Testis (tissue), 5 donors: ENCODE results near the gene ZNF726.

- PRO-cap, 3 experiments: no peak in any of the 3 experiments
- RAMPAGE, long total RNA, 2 experiments: no peak in any of the 2 experiments
- RRBS: no CpG with 5 or more reads among the region's 3 CpGs
Observed at GRCh38 chr19:21566130-21566547, 60.7 kb downstream of the ZNF429 start.

- PRO-cap, 3 experiments: no peak in any of the 3 experiments
- RAMPAGE, long total RNA, 2 experiments: no peak in any of the 2 experiments
- RRBS: no CpG with 5 or more reads among the region's 14 CpGs
Observed at GRCh38 chr19:21567518-21568455, 62.4 kb downstream of the ZNF429 start.

DNA sequence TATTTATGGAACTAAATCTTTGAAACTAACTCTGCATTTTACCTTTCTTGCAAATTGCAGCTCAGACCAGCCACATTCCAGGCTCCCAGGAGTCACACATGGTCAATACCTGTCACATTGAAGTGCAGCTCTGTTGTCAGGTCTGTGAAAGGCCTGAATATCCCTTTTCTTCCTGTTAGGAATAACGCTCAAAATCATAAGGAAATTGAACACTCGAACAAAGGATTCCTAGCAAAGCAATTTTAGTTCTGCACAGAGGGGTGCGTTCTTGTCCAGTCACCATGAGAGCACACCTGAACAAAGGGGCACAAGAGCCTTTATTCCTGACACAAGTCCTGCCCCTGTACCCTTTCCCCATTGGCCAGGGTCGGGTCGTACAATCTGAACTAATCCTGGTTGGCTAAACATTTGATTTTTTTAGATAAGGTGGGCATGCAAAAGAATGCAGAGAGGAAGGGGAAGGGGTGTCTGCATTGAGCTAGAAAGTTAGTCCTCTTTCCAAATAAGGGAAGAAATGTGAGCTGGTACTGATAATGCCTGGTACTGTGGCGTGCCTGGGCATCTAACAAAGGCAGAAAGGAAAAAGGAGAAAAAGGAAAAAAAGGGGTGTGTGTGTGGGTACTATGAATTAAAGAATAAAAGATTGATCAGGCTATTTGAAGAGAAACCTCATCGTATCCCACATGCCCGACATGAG is 64.8 kb downstream of the ZNF429 start:
- PRO-cap, 3 experiments: no peak in any of the 3 experiments
- RAMPAGE, long total RNA, 2 experiments: no peak in any of the 2 experiments
- RRBS: no CpG with 5 or more reads among the region's 8 CpGs

DNA sequence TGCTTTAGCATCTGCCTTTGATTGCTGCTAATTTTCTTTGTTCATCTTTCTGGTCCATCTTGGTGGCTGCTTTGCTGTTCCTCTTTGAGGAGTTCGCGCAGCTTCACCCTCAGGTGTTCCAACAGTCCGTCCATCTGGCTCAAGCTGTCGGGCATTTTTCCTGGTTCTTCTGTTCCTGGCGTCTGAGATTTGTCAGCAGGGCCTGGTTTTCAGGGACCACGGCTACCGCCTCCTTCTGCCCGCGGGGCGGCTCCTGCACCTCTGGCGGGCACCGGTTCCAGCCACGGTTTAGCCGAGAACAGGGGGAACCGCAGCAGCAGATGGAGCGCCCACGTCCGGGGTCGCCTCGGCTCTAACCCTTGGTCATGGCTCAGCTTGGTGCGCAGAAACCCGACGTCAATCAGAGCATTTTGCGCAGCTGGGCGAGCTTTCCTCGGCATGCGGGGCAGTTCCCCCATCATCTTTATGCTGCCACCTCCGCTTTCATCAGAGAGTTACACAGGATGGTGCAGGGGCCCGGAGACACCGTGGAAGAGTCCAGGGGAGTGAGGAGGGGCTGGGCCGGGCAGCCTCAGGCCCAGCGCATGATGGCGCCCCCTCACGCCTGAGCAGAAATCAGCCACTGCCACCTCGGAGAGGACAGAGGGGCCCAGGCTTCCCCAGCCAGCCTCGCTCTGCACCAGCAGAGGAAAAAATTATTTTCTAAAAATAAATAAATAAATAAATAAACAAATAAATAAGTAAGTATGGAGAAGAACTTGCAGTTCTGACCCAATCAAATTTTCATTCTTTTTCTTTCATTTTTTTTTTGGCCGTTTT is 89.4 kb downstream of the ZNF100 start:
- PRO-cap, 3 experiments: no peak in any of the 3 experiments
- RAMPAGE, long total RNA, 2 experiments: start-site peak on the minus strand in 1 of 2 experiments, centred at position 352 of the sequence, 5 reads per replicate
- RRBS: 13% methylated on average over 5 of the region's 37 CpGs

DNA sequence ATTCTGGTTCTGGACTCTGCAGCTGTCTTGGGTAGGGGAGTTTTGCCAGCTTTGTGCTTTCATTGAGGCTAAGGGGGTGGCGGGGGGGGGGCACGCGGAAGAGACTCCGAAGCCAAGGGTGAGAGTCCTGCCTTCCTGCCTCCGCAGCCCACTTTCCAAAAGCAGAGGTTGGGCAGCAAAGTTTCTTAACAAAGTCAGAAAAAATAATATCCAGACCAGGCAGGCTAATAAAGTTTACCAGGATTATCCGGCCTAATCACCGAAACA is 4.9 kb upstream of the ZNF98 start:
- PRO-cap, 3 experiments: no peak in any of the 3 experiments
- RAMPAGE, long total RNA, 2 experiments: no peak in any of the 2 experiments
- RRBS: no CpG with 5 or more reads among the region's 7 CpGs

DNA sequence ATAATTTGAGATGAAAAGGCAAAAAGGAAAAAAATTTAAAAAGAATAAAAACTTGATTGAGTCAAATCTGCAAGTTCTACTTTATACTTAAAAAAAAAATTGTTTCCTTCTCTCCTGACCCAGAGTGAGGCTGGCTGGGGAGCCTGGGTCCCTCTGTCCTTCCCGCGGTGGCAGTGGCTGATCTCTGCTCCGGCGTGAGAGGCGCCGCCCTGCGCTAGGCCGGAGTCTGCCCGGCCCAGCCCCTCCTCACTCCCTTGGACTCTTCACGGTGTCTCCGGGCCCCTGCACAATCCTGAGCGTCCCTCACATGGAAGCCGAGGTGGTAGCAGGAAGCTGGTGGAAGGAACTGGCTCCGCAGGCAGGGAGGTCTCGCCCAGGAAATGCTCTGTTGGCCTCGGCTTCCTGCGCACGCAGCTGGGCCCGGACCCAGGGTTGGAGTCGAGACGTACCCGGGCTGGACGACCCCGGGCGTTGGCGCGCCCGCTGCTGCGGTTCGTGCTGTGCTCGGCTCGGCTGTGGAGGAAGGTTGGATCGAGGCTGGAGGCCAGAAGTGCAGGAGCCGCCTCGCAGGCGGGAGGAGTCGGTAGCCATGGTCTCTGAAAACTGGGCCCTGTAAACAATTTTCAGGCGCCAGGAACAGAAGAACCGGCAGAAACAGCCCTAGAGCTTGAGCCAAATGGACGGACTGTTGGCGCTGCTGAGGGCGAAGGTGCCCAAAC is 46.4 kb downstream of the ZNF724 start:
- PRO-cap, 3 experiments: peak in 1 of 3 experiments; most common plus-strand start position 311 of the sequence (in 1); most common minus-strand start position 167 of the sequence (in 1)
- RAMPAGE, long total RNA, 2 experiments: start-site peak on the minus strand in 1 of 2 experiments, centred at position 475 of the sequence, 5 reads per replicate
- RRBS: no CpG with 5 or more reads among the region's 42 CpGs

DNA sequence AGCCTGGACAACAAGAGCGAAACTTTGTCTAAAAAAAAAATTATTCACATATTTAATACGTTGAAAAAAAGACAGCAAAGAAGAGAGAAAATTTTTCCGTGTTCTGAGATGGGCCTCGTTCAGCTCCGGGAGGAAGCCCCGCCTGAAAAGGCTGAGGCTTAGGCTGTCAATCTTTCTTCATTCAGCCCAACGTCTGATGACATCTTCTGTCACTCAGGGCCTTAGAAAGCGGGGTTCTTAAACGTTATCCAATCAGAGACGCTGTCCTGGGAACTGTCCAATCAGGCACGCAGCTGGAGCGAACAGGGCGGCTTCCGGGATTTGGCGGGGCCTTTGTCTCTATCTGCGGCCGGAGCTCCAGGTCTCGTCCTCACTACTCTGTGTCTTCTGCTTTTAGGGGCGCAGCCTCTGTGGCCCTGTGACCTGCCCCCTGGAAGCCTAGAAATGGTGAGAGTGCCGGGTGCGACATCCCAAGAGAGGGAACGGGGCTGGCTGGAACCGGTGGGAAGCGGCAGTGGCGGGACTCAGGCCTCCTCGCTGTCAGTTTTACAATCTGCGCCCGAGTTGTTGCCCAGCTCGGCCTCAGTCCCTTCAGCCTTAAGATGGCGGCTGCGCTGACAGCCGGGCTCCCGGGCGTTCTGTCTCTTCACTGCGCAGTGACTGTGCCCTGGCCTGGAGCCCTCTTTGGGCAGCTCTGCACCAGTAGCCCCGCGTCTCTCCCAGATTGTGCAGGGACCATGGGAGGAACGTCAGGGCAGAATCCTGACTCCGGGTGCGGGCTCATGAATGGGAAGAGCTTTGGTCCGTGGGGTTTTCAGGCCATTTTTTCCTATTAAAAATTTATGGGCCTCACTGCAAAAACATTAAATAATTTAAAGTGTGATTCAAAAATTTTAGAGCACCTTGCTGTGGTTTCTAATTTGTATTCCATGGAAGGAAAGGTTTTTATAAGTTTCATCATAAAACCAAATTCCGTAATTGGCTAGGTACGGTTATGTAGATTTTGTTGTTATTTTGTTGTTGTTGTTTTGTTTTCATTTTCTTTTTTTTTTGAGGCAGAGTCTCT is at the start of gene ZNF726:
Gene ZNF726 (plus strand): TSS at position 336 of the 1,066 bp plus-strand sequence.
- PRO-cap, 3 experiments: peak in 3 of 3 experiments; most common plus-strand start position 342 of the sequence (in 3); most common minus-strand start position 121 of the sequence (in 3)
- RAMPAGE, long total RNA, 2 experiments: start-site peak on the plus strand in 2 of 2 experiments, centred at positions 354 to 356 of the sequence, 114 to 195 reads per replicate
- RRBS: no CpG with 5 or more reads among the region's 43 CpGs

- PRO-cap, 3 experiments: no peak in any of the 3 experiments
- RAMPAGE, long total RNA, 2 experiments: no peak in any of the 2 experiments
- RRBS: no CpG with 5 or more reads among the region's 29 CpGs
Observed at GRCh38 chr19:23971914-23972561, 57.4 kb downstream of the ZNF726 start.

- PRO-cap, 3 experiments: no peak in any of the 3 experiments
- RAMPAGE, long total RNA, 2 experiments: no peak in any of the 2 experiments
- RRBS: no CpG with 5 or more reads among the region's 11 CpGs
Observed at GRCh38 chr19:24018653-24019264, 68.2 kb upstream of the ZNF254 start.

DNA sequence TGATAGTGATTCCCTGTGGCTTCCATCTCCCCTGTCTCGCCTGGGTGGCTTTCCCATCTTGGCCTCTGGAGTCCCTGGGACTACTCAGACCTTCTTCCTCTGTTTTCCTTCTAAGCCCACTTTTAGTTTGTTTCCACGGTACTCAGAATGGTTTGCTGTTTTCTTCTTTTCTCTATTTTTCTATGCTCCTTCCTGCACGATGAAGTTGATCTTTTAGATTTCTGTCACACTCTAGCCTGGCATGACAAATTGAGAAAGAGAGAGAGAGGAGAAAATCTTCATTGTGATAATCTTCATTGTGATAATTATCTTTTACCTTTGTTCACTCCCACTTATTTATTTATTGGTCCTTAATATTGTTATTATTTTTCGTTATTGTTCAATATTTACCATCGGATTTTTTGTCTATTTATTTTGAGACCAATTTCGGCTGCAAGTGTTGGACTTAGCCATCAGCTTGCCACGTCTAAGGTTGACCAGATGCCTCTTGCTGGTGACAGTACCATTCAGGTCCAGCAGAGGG is 1435.5 kb downstream of the UQCRFS1 start:
- PRO-cap, 3 experiments: no peak in any of the 3 experiments
- RAMPAGE, long total RNA, 2 experiments: no peak in any of the 2 experiments
- RRBS: no CpG with 5 or more reads among the region's 7 CpGs

- PRO-cap, 3 experiments: peak in 2 of 3 experiments; most common plus-strand start chr19:28445206 (in 2); most common minus-strand start chr19:28444995 (in 1)
- RAMPAGE, long total RNA, 2 experiments: start-site peak on the plus strand in 1 of 2 experiments, at chr19:28445157-28445237 at its widest, 39 reads per replicate
- RRBS: no CpG with 5 or more reads among the region's 9 CpGs
Observed at GRCh38 chr19:28444769-28445600, 768.0 kb downstream of the UQCRFS1 start.

DNA sequence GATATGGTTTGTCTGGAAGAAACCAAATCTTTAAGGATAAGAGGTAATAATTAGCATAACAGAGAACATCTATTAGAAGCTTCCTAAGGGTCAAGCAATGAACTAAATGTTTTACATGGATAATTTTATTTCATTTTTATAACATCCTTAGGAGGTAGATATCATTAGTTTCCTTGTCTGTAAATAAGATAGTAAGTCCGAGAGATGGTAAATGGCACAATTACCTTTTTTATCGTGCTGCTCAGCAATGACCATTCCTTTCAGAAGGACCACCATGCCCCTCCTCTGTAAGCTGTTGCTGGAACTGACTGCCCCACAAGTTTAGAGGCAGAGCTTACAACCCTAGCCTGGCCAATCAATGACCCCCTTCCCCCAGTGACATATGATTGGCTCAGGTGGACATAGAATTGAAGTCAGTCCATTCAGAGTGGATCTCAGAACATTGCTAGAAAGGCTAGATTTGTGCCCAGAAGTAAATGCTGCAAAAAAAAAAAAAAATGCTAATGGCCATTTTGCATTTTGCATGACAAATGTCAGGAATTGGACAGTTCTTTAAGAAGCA is 668.5 kb downstream of the UQCRFS1 start:
- PRO-cap, 3 experiments: no peak in any of the 3 experiments
- RAMPAGE, long total RNA, 2 experiments: no peak in any of the 2 experiments
- RRBS: no CpG with 5 or more reads among the region's 2 CpGs

- PRO-cap, 3 experiments: no peak in any of the 3 experiments
- RAMPAGE, long total RNA, 2 experiments: no peak in any of the 2 experiments
- RRBS: no CpG with 5 or more reads among the region's 2 CpGs
Observed at GRCh38 chr19:28637368-28637576, 575.7 kb downstream of the UQCRFS1 start.

DNA sequence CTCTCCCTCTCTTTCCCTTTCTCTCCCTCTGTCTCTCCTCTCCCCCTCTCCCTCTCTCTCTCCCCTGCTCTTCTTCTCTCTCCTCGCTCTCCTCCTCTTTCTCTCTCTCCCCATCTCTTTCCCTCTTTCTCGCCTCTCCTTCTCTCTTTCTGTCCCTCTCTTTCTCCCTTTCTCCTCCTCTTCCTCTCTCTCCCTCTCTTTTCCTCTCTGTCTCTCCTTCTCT is 196.6 kb downstream of the UQCRFS1 start:
- PRO-cap, 3 experiments: no peak in any of the 3 experiments
- RAMPAGE, long total RNA, 2 experiments: no peak in any of the 2 experiments
- RRBS: no CpG with 5 or more reads among the region's 2 CpGs

GRCh38 chr19:29092946-29093830 is 119.8 kb downstream of the UQCRFS1 start:
- PRO-cap, 3 experiments: peak in 2 of 3 experiments; most common plus-strand start chr19:29093150 (in 2); most common minus-strand start chr19:29093111 (in 2)
- RAMPAGE, long total RNA, 2 experiments: start-site peak on the plus strand in 1 of 2 experiments, at chr19:29093106-29093200 at its widest, 15 reads per replicate
- RRBS: 37% methylated on average over 6 of the region's 41 CpGs

- PRO-cap, 3 experiments: peak in 1 of 3 experiments; most common plus-strand start chr19:29212647 (in 1)
- RAMPAGE, long total RNA, 2 experiments: no peak in any of the 2 experiments
- RRBS: 1% methylated on average over 14 of the region's 53 CpGs
Observed at GRCh38 chr19:29211589-29212889, 912 bp downstream of the UQCRFS1 start.

DNA sequence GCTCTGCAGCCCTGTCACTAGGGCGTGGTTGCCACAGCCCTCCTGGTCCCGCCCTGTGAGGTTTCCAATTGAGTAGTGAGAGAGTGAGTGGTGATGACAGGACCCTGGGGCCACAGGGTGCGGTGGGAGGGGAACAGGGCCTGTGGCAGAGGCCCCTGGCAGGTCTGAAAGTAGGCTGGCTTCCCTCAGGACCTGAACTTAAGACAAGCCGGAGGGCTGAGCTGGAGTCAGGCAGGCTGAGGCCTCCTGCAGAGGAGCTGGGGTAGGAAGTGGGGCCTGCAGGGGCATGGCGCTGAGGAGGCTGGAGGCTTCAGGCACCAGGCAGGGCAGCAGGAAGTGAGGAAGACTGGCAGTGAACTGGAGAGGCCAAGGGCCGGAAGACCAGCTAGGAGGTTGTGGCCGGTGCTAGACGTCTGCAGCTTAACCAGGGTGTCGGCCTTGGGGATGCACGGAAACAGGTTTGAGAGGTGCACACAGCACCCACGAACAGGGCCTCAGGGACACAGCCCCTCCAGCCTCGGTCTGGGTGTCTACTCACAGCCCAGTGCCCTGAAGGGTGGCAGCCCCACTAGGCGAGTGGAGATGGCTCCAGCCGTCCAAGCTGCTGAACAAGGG is 17.7 kb downstream of the POP4 start:
- PRO-cap, 3 experiments: no peak in any of the 3 experiments
- RAMPAGE, long total RNA, 2 experiments: no peak in any of the 2 experiments
- RRBS: no CpG with 5 or more reads among the region's 14 CpGs

DNA sequence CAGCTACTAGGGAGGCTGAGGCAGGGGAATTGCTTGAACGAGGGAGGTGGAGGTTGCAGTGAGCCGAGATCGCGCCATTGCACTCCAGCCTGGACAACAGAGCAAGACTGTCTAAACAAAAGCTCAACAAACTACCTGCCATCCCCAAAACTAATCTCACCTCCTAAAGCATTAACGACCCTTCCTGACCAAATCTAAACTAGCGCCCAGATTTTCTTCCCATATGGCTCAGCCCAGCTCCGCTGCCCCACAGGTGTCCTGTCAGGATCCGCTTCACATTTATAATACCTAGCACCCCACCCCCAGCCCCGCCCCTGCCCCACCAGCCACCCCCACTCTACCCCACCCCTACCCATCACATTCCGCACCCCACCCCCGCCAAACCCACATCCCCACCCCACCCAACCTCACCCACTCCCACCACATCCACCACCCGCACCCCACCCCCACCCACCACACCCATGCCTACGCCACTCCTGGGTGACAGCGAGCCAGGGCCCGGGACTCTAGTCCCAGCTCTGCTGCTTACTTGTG is 616 bp downstream of the C19orf12 start:
- PRO-cap, 3 experiments: no peak in any of the 3 experiments
- RAMPAGE, long total RNA, 2 experiments: no peak in any of the 2 experiments
- RRBS: 2% methylated on average over 1 of the region's 15 CpGs

DNA sequence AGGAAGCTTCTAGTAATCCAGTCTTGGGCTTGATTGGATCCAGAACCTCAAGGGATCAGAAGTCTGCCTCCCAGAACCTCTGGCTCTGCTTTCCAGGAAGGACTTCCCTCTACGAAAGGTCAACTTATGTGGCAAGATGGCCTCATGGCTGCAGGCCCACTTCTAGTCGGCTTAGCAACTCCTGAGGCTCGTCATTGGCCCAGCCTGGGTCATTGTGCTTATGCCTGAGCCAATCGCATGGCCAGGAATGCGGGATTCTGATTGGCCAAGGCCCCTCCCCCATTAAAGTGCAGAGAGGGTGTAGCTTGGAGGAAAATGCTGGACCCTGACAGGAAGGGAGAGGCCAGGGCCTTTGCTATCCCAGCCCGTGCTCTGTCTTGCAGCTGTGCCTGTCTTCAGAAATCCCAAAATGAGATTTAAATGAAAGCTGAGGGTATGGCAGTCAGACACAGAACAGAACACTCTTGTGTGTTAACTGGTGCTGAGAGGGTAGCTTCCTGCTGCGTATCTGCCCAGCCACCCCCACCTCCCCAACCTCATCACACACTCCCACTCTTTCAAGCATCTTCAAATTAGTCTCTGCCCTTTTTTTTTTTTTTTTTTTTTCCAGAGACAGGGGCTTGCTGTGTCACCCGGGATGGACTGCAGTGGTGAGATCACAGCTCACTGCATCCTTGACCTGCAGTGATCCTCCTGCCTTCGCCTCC is 5.5 kb upstream of the CCNE1 start:
- PRO-cap, 3 experiments: peak in 1 of 3 experiments; most common plus-strand start position 292 of the sequence (in 1); most common minus-strand start position 158 of the sequence (in 1)
- RAMPAGE, long total RNA, 2 experiments: start-site peak on the minus strand in 2 of 2 experiments, centred at positions 145 to 151 of the sequence, 6 to 10 reads per replicate
- RRBS: no CpG with 5 or more reads among the region's 9 CpGs

DNA sequence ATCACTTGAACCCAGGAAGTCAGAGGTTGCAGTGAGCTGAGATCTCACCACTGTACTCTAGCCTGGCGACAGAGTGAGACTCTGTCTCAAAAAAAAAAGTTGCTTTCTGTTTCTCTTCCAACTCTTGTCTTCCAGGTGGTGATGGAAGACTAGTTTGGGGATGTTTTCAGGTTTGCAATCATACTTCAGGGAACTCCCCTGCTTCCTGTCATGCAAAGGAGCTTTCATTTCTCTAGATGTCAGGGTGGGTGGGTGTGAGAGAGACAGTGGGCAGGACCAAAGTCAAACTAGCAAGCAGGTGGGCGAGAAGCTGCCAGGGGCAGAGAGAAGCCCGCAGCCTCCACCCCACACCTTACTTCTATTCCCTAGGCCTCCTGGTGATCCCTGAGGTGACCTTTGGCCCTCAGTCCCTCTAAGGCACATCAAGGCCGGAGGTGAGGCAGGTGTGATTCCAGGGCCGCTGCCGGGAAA is 25.7 kb downstream of the CCNE1 start:
- PRO-cap, 3 experiments: no peak in any of the 3 experiments
- RAMPAGE, long total RNA, 2 experiments: no peak in any of the 2 experiments
- RRBS: no CpG with 5 or more reads among the region's 6 CpGs